Measurements from ENCODE around the genes C1orf141, LRRC40 and PTGER3.

- PRO-cap: no peak
CAGE:
- cytosol, long polyA plus RNA: no peak
- long polyA plus RNA: no peak
- nucleus, long polyA plus RNA: no peak
Observed at GRCh38 chr1:66676737-66677319, 75.4 kb upstream of the DYNLT5 start.

DNA sequence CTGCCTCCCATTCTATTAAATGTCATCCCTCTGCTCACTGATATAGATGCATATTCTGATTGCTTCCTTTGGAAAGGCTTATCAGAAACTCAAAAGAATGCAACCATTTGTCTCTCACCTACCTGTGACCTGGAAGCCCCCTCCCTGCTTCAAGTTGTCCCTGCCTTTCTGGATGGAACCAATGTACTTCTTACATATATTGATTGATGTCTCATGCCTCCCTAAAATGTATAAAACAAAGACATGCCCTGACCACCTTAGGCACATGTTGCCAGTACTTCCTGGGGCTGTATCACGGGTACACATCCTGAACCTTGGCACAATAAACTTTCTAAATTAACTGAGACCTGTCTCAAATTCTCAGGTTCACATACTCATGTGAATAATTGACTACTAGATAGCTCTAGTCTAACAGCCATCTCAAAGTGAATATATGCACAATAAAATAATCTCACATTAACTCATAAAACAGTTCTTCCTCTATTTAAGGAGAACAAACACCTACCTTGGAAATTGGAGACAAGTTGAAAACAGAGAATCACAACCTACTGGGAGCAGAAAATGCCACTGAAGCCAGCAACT, 5.7 kb downstream of the DNAI4 start:
- PRO-cap: no peak
CAGE:
- cytosol, long polyA plus RNA: no peak
- long polyA plus RNA: no peak
- nucleus, long polyA plus RNA: no peak

- PRO-cap: no peak
CAGE:
- cytosol, long polyA plus RNA: no peak
- long polyA plus RNA: no peak
- nucleus, long polyA plus RNA: no peak
Observed at GRCh38 chr1:67054270-67054876, 425 bp upstream of the SLC35D1 start.

DNA sequence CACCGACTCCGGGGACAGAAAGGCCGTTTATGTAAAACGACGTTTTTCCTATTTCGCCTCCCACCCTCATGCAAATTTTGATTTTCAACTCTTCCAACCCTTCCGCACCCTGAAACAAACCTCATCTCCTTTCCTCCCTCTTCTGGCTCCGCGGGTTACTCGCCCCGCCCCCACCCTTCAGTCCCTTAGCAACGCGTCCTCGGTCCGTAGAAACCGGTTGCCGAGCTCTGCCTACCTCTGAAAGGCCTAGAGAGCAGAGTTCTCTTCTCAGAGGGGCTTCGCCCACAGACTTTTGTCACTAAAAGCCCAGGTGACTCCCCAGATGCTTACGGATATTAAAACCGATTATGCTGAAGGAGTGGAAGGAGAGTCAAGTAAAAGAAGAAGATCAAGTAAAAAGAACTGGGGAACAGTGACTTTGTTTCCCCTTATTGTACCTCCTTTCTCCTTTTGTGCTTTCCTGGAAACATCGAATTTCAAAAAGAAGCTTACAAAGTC, at the start of gene C1orf141:
Gene C1orf141 (minus strand): TSS at position 161 of the 498 bp plus-strand sequence.
- PRO-cap: no peak
CAGE:
- cytosol, long polyA plus RNA: no peak
- long polyA plus RNA: no peak
- nucleus, long polyA plus RNA: no peak

DNA sequence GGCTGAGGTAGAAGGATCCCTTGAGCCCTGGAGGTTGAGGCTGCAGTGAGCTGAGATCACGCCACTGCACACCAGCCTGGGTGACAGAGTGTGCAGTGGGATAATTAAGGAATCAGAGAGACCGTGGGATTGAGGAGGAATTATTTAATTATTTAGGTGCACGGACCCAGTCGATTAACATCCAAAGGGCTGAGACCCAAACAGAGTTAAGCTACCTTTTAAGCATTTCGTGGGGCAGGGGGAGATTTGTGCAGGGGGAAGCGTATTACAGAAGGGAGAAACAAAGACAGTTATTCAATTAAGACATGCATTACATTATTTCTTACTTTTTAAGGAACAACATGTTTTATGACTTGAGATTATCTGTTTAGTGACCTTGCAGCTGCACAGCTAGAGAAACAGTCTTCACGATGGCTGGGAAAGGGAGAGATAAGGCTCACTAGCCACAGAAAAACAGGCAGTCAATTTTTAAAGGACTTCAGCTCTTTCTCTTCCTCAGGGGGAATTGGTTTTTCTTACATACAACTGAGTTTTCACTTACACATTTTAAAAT, 7.0 kb upstream of the C1orf141 start:
- PRO-cap: no peak
CAGE:
- cytosol, long polyA plus RNA: no peak
- long polyA plus RNA: no peak
- nucleus, long polyA plus RNA: no peak

DNA sequence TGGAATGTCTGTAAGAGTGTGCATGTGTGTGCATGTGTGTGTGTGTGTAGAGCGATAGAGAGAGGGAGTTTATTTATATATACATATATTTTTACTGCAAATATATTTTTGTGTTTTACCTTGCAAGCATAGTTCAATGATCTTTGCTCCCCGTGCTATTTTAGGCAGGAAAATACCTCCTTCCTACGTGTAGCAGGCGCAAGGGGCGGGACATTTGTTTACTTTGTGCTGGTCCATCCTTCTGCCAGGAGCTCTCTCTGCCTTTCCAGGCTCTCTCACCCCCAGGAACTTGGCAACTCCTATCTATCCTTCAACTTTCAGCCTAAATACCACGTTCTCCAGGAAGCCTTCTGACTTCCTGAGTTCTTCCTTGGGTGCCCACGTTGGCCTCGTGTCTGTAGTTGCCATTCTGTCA, 125.8 kb upstream of the SERBP1 start:
- PRO-cap: no peak
CAGE:
- cytosol, long polyA plus RNA: no peak
- long polyA plus RNA: no peak
- nucleus, long polyA plus RNA: no peak

DNA sequence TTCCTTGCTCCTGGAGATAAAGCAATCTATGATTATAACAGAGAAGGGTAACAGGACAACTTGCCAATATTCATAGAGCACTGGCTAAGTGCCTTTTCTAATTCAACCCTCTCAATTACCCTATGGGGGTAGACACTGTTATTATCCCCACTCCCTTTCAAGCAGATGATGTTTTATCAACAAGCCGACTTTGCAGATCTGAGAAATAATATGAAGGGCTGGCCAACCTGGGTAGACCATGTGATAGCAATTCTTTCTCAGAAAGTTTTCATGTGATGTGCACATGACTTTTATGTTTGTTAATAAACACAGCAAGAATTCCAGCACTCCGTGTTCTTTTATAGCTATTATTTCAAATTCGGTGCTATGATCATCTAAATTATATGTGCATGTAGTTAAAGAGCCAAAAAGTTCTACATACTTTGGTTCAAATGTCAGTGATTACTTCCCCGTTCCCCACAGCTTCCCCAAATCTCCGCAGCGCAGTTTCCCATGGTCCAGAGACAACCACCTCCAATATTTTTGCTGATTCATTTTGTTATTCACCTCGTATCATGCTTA, 96.8 kb upstream of the GADD45A start:
- PRO-cap: no peak
CAGE:
- cytosol, long polyA plus RNA: no peak
- long polyA plus RNA: no peak
- nucleus, long polyA plus RNA: no peak

GRCh38 chr1:67708454-67709103, 23.6 kb downstream of the GADD45A start:
- PRO-cap: no peak
CAGE:
- cytosol, long polyA plus RNA: no peak
- long polyA plus RNA: no peak
- nucleus, long polyA plus RNA: no peak

DNA sequence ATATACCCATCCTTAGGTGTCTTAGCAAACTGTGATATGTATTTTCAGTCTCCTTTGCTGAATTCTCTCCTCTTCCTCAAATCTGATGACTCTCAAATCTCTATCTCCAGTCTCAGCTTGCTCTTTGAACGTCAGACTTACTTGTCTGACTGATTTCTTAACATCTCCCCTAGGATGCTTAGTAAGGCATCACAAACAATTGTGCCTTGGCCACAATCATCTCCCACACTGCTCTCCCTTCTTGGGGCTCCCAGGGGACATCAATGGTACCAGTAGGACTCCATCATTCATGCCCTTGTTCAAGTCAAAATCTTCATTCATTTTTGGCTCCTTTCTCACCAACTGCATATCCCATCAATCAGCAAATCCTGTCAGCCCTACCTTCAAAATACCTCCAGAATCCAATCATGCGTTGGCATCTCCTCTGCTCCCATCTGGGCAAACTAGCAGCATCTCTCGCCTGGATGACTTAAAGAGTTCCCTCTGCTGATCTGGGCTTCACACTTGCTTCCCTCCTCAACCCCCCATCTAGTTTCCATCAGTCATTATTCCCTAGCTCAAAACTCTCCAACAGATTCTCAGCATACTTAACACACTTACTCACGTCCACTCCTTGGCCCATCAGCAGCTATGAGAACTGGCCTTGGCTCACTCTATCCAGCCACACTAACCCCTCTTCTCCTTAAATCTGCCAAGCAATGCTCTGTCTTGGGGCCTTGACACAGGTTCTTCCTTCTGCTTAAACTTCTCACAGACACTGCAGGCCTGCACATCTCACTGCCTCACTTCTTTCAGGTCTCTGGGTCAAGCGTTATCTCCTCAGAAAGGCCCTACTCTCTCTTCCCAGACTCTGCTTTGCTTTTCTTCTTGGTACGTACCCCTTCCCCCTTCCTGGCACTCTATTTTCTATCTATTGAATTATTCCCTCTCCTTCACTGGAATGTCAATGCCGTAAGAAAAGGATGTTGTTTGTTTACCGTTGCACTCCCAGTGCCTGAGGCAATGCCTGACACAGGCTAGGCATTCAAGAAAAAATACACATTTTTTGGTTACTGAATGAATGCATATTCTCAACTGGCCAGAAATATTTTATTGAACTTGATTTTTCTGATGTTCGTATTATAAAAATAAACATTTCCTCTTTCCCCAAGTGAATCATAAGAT, 41.6 kb downstream of the GNG12 start:
- PRO-cap: no peak
CAGE:
- cytosol, long polyA plus RNA: start-site peak on the minus strand centred at position 467 of the sequence, 55 bp wide, 1,137 and 1,457 reads in 2 replicates
- long polyA plus RNA: no peak
- nucleus, long polyA plus RNA: no peak

GRCh38 chr1:67816256-67817155, 16.8 kb downstream of the GNG12 start:
- PRO-cap: no peak
CAGE:
- cytosol, long polyA plus RNA: no peak
- long polyA plus RNA: no peak
- nucleus, long polyA plus RNA: no peak

DNA sequence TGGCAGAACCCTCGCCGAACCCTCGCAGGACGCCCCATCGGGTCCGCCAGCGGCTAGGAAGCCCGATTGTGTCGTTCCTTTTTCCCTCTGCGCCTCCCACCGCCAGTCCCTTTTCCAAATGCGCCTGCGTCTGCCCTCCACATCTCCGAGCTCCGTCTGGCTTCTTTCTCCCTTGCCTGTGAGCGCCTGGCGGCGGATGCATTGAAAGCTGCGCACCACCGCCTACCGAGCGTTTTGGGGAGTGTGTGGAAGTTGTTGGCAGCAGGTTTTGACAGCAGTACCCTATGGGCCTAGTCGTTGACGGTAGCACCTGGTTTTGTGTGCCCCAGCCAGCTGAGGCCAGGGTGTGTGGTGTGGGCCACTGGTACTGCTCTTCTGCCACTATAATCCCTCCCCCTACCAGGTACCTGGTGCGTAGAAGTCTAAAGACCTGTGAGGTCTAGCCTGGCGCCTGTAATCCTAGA, 1.2 kb upstream of the DIRAS3 start:
- PRO-cap: no peak
CAGE:
- cytosol, long polyA plus RNA: no peak
- long polyA plus RNA: no peak
- nucleus, long polyA plus RNA: no peak

GRCh38 chr1:68161848-68162387, 70.4 kb downstream of the WLS start:
- PRO-cap: no peak
CAGE:
- cytosol, long polyA plus RNA: no peak
- long polyA plus RNA: no peak
- nucleus, long polyA plus RNA: no peak

DNA sequence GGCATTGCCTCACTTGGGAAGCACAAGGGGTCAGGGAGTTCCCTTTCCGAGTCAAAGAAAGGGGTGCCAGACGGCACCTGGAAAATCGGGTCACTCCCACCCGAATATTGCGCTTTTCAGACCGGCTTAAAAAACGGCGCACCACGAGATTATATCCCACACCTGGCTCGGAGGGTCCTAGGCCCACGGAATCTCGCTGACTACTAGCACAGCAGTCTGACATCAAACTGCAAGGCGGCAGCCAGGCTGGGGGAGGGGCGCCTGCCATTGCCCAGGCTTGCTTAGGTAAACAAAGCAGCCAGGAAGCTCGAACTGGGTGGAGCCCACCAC, 426.8 kb upstream of the DEPDC1 start:
- PRO-cap: no peak
CAGE:
- cytosol, long polyA plus RNA: no peak
- long polyA plus RNA: no peak
- nucleus, long polyA plus RNA: no peak

DNA sequence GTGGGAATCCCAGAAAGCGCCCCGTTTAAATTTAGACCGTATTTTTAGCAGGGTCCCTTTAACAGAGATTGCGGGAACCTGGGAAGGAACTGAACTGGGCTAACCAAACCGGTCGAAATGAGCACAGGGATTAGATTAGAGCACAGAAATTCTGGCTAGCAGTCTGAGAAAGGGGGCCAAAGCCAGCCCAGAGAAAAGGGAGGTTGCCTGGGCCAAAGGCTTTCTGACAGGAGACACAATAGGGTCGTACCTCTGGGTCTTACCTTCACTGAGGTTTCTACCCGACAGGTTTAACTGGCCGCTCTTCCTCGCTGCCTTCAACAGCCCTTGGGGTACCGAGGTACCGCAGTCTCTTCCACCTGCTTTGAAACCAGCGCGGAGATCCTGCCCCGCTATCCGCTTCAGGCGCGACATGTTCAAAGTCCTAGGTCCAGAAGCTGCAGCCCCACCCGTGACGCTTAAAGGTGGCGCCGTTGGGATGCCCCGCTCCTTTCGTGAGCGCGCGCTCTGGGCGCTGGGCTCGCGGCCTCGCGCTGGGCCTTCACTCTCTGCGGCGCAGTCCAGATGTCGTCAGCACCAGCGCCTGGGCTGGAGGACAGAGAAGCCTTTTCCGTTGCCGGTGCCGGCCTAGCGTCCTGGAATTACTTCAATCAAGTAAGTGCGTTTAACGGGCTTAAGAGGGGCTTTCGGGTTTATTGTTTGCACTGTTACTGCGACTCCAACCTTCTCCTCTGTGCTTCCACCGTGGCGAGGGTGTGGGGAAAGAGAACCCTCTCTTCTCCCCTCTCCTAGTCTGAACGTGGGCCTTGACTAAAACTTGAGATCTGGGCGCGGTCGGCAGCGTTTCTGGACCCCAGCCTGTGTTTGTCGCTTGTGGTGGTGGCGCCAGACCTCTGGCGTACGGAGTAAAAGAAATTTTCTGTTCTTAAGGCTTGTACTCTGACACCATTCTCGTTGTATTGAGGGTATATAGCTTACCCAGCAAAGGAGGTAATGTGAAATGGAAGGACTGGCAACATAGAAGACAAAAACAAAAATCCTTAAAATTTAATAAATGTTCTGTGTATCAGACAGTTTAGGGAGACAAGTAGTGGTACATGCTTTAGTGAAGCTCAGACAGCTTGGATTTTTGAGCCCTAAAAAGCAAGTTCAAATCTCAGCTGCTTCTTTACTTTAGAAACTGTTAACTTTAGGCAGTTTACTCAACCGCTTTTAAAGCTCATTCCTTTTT, at the start of gene LRRC40:
Gene LRRC40 (minus strand): TSS at position 453 of the 1,231 bp plus-strand sequence.
- PRO-cap: bidirectional peak, plus-strand start at position 593 of the sequence, minus-strand start at position 453 of the sequence
CAGE:
- cytosol, long polyA plus RNA: start-site peak on the plus strand centred at position 590 of the sequence, 69 bp wide, 849 and 2,008 reads in 2 replicates
- long polyA plus RNA: start-site peak on the minus strand centred at position 446 of the sequence, 42 bp wide, 520 and 381 reads in 2 replicates; start-site peak on the plus strand centred at position 596 of the sequence, 36 bp wide, 1,210 and 460 reads in 2 replicates
- nucleus, long polyA plus RNA: start-site peak on the minus strand centred at position 443 of the sequence, 36 bp wide, 243 and 86 reads in 2 replicates; start-site peak on the plus strand centred at position 597 of the sequence, 68 bp wide, 535 and 3,773 reads in 2 replicates

GRCh38 chr1:70239391-70239955, 18.3 kb downstream of the SRSF11 start:
- PRO-cap: no peak
CAGE:
- cytosol, long polyA plus RNA: no peak
- long polyA plus RNA: no peak
- nucleus, long polyA plus RNA: no peak

DNA sequence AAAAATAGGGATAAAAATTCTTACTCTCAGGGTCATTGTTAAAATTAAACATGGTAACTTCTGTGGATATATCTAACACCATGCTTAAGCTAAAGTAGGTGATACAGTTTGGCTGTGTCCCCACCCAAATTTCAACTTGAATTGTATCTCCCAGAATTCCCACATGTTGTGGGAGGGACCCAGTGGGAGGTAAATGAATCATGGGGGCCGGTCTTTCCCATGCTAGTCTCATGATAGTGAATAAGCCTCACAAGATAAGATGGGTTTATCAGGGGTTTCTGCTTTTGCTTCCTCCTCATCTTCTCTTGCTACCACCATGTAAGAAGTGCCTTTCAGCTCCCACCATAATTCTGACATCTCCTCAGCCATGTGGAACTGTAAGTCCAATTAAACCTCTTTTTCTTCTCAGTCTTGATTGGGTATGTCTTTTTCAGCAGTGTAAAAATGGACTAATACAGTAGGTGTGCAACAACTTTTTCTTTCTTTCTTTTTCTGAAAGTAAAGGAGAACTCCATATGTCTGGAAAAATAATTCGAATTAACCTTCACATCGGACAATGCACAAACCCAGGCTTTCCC, 100.4 kb downstream of the PTGER3 start:
- PRO-cap: no peak
CAGE:
- cytosol, long polyA plus RNA: no peak
- long polyA plus RNA: no peak
- nucleus, long polyA plus RNA: no peak

- PRO-cap: no peak
CAGE:
- cytosol, long polyA plus RNA: no peak
- long polyA plus RNA: no peak
- nucleus, long polyA plus RNA: no peak
Observed at GRCh38 chr1:71047601-71048247, at the start of gene PTGER3. TSS of gene PTGER3 (minus strand) at chr1:71047816.

GRCh38 chr1:71193084-71193505, 112.3 kb upstream of the ZRANB2 start:
- PRO-cap: no peak
CAGE:
- cytosol, long polyA plus RNA: no peak
- long polyA plus RNA: no peak
- nucleus, long polyA plus RNA: no peak

DNA sequence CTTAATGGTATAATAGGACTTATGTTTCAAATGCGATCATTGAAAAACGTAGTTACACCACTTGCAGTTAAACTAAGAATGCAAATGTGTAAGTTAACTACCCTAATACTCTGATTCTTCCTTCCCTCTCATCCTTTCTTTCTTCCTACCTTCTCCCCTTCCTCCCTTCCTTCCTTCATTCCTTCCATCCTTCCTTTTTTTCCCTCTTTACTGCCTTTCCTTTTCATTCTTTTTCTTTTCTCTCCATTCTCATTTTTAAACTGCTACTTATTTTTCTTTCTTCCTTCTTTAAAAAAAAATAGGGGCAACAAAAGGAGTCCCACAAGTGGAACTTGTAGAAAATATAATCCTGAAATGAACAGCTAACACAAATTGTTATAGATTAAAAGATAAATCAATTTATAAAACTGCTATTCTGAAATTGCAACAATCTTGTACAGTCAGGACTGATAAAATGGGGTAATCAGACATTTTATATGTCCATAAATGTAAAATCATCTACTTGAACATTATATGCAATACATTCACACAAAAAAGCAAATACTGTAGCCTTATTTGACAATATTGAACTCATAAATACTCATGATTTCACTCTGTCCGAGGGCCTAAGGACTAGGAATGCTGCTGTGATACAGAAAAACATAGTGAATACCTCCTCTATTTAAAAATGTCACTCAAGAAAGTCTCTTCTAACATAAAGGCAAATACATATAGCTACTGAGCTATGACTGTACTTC, 323.7 kb upstream of the ZRANB2 start:
- PRO-cap: no peak
CAGE:
- cytosol, long polyA plus RNA: no peak
- long polyA plus RNA: no peak
- nucleus, long polyA plus RNA: no peak

DNA sequence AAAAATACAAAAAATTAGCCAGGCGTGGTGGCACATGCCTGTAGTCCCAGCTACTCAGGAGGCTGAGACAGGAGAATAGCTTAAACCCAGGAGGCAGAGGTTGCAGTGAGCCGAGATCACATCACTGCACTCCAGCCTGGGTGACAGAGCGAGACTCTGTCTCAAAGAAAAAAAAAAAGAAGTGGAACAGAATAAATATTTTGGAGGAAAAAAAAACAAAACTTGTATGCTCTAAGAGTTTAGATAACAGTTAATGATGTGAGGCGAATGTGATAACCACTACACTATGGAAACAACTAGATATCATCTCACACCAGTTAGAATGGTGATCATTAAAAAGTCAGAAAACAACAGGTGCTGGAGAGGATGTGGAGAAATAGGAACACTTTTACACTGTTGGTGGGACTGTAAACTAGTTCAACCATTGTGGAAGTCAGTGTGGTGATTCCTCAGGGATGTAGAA, 391.3 kb downstream of the LRRIQ3 start:
- PRO-cap: no peak
CAGE:
- cytosol, long polyA plus RNA: no peak
- long polyA plus RNA: no peak
- nucleus, long polyA plus RNA: no peak